Skin of body (tissue), 2 donors: ENCODE data around the genes TMEM150B, COX6B2, IL11, RPL28 and ZNF524.

- RAMPAGE, long total RNA = no peak
Measured at GRCh38 chr19:54252807-54253204, 4.3 kb downstream of the LILRB5 start.

DNA sequence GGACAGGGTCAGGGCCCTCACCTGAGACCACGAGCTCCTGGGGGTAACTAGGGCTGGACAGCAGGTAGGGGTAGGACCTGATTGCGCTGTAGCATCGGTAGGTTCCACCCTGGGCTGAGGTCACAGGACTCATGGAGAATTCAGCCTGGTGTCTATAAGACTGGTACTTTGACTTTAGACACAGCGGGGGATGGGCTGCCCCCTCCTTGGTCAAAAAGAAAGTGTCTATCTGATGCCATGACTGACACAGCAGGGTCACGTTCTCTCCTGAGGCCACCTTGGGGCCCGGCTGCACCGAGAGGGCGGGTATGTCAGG is 2.4 kb downstream of the LILRB5 start:
- RAMPAGE, long total RNA = no peak

DNA sequence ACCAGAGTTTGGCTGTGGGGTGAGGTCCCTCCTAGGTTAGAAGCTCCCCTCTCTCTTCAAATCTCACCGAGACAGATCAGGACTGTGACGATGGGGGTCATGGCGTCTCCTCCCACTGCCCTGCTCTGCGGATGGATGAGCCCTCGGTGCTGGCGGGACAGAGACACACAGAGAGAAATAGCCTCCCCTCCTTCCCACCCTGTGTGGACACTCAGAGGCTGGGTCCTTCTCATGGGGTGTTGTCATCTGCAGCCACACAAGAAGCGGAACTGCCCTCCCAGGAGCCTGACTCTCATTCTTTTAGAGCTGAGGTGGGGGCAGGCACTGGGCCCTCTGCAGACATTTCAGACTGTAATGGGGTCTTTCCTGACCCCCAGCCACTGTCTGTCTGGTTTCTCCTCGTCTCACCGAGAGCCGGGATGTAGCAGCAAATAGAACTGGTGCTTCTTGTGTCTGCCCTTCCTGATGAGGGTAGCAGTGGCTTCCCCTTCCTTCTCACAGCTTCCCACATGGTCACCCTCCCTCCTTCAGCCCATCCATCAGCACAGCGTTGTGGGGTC is 434 bp downstream of the LILRB2 start:
- RAMPAGE, long total RNA = no peak

- RAMPAGE, long total RNA = no peak
Measured at GRCh38 chr19:54447933-54449148, 658 bp upstream of the LENG8 start.

DNA sequence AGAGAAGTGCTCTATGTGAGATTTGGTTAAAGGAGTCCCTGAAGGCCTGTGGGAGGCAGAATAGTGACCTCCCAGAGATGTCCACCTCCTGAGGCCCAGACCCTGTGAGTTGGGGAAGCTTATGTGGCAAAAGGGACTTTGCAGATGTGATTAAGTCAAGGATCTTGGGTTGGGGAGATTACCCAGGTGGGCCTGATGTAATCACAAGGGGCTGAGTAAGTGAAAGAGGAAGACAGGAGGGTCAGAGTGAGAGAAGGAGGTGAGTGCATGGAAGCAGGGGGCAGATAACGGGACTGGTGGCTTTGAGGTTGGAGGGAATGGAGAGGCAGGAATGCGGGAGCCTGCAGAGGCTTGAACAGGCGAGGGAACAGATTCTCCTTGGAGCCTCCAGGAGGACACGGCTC is 698 bp upstream of the LILRB4 start:
- RAMPAGE, long total RNA = no peak

DNA sequence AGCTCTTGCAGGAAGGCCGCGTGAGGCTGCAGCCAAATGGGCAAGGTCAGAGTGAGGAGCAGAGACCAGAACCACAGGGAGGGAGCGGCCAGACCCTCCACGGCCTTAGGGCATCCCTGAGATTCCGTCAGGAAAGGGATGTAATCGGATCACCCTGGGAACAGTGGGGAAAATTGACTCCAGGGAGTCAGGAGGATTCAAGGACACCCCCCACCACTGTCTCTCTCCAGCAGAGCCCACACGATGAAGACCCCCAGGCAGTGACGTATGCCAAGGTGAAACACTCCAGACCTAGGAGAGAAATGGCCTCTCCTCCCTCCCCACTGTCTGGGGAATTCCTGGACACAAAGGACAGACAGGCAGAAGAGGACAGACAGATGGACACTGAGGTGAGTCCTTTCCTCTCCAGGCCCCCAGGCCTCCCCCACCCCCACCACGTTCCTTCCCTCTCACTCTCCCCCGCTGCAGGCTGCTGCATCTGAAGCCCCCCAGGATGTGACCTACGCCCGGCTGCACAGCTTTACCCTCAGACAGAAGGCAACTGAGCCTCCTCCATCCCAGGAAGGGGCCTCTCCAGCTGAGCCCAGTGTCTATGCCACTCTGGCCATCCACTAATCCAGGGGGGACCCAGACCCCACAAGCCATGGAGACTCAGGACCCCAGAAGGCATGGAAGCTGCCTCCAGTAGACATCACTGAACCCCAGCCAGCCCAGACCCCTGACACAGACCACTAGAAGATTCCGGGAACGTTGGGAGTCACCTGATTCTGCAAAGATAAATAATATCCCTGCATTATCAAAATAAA is 4.8 kb downstream of the LILRB4 start:
- RAMPAGE, long total RNA = no peak

DNA sequence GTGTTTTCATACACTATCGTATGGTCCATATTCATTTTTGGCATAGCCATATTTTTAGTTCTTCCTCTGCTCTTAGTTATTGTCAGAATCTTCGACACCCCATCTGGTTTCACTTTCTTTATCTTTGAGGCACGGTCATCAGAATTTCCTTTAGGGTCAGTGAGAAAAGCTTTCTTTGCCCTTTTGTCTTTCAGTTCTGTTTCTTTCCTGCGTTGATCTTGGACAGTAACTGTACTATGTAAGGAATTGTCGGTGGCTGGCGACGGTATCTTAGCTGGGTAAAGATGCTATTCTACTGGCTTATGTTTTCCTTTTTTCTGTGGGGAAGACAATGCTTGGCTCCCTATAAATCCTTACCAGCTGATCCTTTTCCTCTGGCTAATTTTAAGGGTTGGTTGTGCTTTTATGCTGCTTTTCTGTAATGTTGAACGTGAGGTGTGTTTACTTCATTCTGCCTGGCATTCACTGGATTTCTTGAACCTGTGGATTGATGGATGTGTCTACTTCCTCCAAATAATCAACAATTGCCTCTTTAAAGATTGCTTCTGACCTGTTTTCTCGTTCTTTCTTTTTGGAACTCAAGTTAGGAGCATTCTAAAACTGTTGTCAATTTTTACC is 10.4 kb upstream of the KIR2DL4 start:
- RAMPAGE, long total RNA = no peak

- RAMPAGE, long total RNA = no peak
Measured at GRCh38 chr19:55098141-55098455, 19.3 kb downstream of the PPP1R12C start.

GRCh38 chr19:55118041-55118263 is 515 bp upstream of the PPP1R12C start:
- RAMPAGE, long total RNA = no peak

- RAMPAGE, long total RNA = no peak
Measured at GRCh38 chr19:55178569-55179247, 1.4 kb downstream of the SYT5 start.

- RAMPAGE, long total RNA = no peak
Measured at GRCh38 chr19:55203591-55204205, 5.6 kb downstream of the PTPRH start.

DNA sequence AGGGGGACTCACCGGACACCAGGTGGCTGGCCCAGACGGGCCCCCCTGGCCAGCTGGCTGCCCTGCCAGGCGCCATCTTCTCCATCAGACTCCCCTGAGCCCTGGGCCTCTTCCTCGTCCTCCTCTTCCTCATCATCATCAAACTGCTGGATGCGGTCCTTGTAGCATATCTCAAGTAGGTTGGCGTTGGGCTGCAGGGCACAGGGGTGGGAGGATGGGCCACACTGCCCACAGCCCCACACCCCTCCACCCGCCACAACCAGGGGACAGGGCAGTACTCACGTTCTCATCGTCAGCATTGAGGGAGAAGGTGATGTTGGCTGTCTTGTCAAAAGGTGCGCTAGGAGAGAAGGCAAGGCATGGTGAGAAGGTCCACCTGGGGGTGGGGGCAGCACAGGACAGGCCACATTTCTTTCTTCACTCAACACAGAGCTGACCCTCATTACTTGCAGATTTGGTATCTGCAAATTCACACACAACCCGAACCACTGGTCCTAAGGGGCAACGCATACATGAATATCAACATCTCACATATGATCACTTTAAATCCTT is 8.1 kb upstream of the TMEM86B start:
- RAMPAGE, long total RNA = no peak

- RAMPAGE, long total RNA = no peak
Measured at GRCh38 chr19:55256052-55256513, 2.7 kb downstream of the PPP6R1 start.

DNA sequence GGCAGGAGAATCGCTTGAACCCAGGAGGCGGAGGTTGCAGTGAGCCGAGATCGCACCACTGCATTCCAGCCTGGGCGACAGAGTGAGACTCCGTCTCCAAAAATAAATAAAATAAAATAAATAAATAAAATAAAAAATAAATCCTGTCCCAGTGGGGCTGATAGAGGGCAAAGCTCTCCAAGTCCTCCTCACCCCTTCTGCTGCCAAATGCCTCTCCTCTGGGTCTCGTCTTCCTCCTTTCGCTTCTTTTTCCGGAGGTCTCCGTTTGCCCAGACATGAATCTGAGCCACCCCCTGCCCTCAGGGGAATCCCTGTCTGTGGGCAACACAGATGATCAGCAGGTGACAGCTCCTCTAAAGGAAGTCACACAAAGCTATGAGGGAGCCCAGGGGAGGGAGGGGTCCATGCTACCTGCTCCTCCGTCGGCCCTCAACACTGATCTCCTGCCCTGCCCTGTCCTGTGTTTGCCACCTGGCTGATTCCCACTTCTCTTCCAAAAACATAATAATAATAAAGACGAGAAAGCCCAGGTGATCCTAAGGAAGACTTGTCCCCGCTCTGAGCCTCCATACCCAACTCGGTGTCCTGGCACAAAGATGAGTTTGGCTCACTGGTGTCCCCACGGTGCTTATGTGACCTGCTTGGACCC is 466 bp downstream of the TMEM150B start:
- RAMPAGE, long total RNA = no peak

- RAMPAGE, long total RNA = no peak
Measured at GRCh38 chr19:55325247-55325697, at the start of gene TMEM150B. Gene TMEM150B (minus strand): TSS chr19:55325341.

GRCh38 chr19:55354506-55355394 is at the start of gene COX6B2:
Gene COX6B2 (minus strand): TSS chr19:55354719.
- RAMPAGE, long total RNA = no peak

- RAMPAGE, long total RNA = no peak
Measured at GRCh38 chr19:55370348-55370935, at the start of gene IL11. Gene IL11 (minus strand): TSS chr19:55370463.

GRCh38 chr19:55385241-55386158 is at the start of gene RPL28:
Gene RPL28 (plus strand): TSS chr19:55385932.
- RAMPAGE, long total RNA = no peak

- RAMPAGE, long total RNA = no peak
Measured at GRCh38 chr19:55388858-55389972, 3.5 kb downstream of the RPL28 start.

DNA sequence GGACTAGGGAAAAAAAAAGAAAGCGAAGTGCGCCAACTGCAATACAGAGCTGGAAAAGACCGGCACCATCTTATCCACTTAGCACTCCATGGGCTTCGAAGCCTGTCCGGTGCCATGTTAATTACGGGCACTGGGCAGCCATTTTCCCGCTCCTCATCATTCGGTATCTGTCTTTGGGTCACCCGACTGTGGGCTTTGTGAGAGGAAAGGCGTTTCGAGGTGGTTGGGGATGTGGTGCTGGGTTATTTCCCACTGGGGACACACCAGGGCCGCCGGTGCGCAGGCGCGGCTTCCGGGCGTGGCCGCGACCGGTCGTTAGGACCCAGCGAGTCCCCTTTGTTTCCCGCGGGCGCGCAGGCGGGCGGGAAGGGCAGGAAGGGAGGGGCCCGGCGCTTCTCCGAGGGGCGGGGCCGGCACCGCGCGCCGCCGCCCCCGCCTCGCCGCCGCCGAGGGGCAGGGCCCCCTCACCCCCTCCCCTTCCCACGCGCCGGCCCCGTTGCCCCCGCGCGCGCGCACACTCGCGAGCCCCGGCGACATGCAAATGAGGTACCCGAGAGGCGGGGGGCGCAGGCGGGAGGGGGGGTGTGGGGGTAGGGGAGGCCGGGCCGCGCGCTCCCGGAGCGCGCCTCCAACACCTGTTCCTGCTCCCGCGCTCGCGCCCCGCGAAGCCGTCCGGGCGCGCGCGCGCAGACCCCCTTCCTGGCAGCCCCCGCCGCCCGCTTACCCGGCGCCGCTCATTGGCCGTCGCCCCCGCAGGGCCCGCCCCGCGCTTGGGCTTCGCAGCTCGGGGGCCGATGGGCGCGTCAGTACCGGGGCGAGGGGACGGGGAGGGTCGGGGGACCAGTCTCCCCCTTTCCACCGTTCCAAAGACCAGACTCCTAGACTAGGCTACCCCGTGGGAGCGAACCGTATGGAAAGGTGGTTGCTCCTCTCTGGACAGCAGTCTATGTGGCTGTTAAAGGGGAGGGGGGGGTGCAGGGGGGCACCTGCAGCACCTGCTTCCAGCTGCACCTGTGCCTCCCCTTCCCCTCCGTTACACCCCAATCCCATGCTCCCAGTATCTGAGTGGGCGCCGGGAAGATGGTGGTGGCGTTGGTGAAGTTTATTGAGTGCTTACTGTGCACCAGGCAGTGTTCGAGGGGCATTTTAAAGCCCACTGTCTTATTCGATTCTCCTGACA is at the start of gene ZNF524:
ZNF524 (plus strand) TSS at position 426 of the 1,180 bp plus-strand sequence.
- RAMPAGE, long total RNA = no peak